Fibroblast of the aortic adventitia (primary cell): ENCODE measurements around a stretch of chr5.

DNA sequence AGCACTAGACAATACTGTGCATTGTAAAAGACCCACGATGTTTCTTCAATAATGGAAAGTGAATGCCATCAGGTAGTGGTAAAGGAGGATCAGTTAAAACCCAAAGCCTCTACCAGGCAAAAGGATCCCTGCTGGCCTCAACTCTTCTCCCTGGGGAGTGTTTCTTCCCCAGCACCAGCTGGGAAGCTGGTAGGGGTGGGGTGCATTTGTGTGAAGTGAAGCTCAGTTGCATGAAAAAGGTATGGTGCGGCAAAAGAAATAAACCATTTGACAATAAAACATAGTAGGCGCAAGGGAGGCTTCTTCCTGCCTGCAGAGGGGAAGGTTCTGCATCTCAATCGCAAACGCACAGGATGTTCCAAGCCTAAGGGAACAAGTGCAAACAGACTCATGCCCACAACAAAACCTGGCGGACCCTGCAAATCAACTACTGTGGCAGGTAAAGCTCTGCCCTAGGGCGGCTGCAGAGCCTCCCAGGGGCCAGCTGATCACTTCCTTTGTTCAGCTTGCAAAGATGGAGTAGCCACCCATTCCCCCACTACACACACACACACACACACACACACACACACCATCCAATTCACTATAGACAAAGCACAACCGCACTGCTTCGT lies 57.9 kb downstream of the DPYSL3 start:
- CAGE, long polyA plus RNA = no peak

- CAGE, long polyA plus RNA = no peak
These were observed 8.6 kb upstream of the JAKMIP2 start for GRCh38 chr5:147791081-147791540.

- CAGE, long polyA plus RNA = no peak
These were observed 22.5 kb upstream of the JAKMIP2 start for GRCh38 chr5:147804930-147805532.

- CAGE, long polyA plus RNA = no peak
These were observed 7.5 kb upstream of the SCGB3A2 start for GRCh38 chr5:147870925-147871580.

GRCh38 chr5:148090423-148091396 lies 26.9 kb downstream of the SPINK5 start:
- CAGE, long polyA plus RNA = no peak

- CAGE, long polyA plus RNA = no peak
These were observed 7.9 kb upstream of the MARCOL start for GRCh38 chr5:148230517-148230826.

DNA sequence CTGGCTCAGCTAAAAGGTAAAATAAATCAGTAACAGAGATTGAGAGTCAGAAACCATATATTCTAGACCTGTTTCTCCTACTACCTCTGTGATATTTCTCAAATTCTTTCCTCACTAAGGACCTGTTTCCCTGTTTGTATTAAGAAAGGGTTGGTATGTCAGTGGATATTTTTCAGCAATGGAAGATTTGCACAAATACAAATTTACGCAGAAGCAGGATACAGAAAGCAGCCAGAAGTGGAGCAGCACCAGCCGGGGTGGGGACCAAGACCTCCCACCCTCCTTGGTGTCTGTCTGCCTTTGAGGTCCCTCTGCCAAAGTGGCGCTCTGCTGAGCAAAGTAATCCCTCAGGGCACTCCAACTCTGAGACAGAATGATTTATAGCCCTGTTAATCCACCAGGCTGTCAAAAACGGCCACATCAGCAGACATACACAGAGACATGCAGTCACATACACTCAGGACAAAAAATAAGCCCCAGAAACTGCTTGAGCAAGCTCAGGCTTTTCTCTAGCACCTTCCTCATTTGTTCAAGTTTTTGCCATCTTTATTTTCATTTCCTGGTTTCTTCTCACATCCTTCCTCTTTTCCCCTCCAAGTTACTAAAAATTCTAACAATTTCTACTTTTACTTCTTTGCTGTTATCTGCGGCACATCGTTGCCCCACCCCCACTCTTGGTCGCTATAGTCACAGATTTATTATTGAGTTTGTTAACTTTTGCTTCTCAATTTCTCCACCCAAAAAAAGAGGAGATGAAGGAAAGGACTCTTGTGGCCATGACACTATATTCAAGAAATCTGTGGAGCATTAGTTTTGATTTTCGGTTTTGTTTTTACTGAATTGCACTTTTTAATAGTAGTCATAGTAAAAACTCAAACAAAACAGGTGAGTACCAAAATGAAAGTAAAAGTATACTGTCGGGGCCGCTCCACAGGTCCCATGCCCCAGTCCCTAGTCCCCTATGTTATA lies 17.5 kb upstream of the ADRB2 start:
- CAGE, long polyA plus RNA = no peak

- CAGE, long polyA plus RNA = no peak
These were observed 10.3 kb downstream of the ADRB2 start for GRCh38 chr5:148836618-148837228.

DNA sequence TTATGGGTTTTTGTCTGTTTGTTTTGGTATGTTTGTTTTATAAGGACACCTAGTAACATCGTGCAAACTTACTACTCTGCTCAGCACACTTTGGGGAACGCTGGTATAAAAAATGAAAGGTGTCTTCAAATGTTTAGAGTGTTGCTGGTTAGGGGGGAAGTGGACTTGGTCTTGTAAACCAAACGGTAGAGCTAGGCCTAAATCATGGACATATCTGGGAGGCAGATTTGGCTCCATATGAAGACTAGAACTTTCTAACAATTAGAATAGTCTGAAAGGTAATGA lies 15.3 kb downstream of the ADRB2 start:
- CAGE, long polyA plus RNA = no peak

GRCh38 chr5:148848202-148848998 lies 22.0 kb downstream of the ADRB2 start:
- CAGE, long polyA plus RNA = no peak

GRCh38 chr5:149001785-149002648 lies 60.8 kb downstream of the SH3TC2 start:
- CAGE, long polyA plus RNA = no peak

GRCh38 chr5:149135391-149135839 lies 5.9 kb upstream of the ABLIM3 start:
- CAGE, long polyA plus RNA = no peak

- CAGE, long polyA plus RNA = no peak
These were observed 496 bp upstream of the AFAP1L1 start for GRCh38 chr5:149271276-149271450.

DNA sequence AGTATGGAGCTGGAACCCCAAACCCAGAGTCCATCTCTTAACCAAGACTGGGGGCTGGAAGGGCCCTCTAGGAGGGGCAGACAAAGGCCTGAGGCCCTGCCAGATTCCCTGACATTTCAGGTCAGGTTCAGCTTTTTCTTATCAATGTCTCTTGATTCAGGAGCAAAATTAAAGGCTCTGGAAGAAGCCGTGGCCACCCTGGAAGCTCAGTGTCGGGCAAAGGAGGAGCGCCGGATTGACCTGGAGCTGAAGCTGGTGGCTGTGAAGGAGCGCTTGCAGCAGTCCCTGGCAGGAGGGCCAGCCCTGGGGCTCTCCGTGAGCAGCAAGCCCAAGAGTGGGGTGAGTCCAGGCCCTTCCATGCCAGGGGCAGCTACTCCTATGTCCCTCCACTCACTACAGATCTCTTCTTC lies 12.8 kb upstream of the GRPEL2 start:
- CAGE, long polyA plus RNA = no peak

DNA sequence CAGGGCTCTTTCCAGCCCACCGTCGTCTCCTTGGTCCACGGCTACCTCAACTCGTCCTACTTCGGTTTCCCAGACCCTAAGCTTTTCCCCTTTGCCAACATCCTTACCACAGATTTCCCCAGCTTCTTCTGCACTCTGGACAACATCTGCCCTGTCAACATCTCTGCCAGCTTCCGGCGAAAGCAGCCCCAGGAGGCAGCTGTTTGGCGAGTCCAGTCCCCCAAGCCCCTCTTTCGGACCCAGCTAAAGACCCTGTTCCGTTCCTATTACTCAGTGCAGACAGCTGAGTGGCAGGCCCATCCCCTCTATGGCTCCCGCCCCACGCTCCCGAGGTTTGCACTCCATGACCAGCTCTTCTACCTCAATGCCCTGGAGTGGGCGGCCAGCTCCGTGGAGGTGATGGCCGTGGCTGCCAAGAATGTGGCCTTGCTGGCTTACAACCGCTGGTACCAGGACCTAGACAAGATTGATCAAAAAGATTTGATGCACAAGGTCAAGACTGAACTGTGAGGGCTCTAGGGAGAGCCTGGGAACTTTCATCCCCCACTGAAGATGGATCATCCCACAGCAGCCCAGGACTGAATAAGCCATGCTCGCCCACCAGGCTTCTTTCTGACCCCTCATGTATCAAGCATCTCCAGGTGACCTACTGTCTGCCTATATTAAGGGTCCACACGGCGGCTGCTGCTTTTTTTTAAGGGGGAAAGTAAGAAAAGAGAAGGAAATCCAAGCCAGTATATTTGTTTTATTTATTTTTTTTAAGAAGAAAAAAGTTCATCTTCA lies 10.5 kb downstream of the PCYOX1L start:
- CAGE, long polyA plus RNA = no peak

DNA sequence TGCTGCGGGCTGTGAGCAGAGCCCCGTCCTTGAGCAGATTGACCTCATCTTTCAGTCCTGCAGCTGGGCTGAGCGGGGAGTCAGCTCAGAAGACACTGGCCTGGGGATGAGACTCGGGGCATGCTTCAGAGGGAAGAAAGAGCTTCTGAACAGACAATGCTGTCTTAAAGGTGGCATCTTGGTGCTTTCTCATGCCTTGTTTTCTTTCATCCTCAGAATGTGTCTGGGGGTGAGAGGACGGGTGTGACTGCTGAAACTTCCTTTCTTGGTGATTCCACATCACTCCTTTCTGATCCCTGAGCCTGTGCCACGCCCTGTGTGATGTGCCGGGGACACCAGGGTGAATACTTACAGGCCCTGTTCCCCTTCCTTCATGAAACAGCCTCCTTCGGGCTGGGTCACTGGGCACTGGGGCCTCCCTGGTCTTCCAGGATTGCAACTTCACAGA lies 43.9 kb upstream of the IL17B start:
- CAGE, long polyA plus RNA = no peak

DNA sequence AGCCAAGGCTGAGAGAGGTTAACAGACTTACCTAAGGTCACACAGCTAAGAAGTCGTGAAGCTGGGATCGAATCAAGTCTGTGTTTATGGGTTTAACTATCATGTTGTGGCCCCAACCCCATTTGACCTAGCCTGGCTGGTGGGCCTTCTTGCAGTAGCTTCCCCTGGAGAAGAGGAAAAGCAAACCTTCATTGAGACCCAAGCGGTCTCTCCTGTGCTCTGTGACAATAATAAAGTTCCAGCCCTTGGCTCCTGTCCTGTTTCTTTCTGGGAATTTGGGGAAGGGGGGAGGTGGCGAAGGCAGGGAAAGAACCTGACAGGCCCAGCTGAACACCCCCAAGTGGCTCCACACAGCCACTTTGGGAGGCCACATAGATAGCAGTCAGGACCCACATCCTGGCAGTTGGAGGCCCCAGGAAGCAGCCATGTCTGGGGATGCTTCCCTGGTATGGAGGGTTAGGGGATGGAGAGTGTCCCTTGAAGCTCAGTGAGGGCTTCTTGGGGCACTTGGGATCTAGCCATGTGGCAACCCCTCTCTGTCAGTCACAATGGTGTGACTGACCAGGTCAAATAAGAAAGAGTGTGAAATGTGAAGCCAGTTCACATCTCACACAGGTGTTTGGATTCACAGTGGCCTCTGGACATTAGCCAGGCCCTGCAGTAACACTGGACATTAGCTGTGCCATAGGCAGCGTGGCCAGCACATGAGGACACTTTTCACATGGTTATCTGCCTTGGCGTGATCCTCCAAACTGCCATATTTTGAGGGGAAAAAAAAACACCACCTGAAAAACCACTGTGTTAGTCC lies 53.7 kb upstream of the IL17B start:
- CAGE, long polyA plus RNA = no peak

GRCh38 chr5:149445623-149446481 lies 66.8 kb upstream of the IL17B start:
- CAGE, long polyA plus RNA = no peak

DNA sequence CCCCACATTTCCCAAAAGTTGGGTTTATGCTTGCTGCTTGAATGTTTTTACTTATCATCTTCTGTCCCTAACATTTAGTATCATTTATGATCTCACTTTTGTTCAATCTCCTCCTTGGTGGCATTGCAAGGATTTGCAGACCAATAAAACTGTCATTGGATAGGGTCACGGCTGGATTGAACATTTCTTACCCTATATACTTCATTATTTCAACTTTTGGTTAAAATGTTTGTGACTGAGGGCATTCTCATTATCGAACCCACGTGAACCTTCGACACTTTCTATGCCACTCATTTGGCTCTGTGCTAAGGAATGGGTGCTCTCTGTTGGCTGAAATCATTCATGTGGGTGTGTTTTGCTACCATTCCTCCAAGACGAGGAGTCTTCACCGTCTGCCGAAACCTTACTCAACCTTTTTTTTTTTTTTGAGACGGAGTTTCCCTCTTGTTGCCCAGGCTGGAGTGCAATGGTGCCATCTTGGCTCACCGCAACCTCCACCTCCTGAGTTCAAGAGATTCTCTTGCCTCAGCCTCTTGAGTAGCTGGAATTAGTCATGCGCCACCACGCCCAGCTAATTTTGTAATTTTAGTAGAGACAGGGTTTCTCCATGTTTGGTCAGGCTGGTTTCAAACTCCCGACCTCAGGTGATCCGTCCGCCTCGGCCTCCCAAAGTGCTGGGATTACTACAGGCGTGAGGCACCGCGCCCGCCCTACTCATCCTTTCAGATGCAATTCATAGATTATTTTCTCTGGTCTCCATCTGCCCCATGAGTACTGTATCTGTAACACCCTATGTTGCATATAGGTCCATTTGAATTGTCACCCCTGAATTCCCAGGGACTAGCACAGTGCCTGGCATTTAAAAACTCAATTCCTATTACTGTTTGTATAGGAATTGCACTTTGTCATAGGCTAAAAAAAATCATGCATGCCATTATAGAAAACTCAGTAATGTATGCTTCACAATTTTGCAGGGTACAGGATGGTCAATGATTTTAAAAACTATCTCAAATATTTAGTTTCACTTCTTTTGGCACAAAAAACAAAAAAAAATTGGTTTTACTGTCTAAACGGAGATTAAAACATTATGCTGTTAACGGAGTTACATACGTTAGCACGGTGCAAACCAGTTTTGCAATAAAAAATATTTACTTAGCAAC lies 62.3 kb downstream of the CSNK1A1 start:
- CAGE, long polyA plus RNA = no peak

DNA sequence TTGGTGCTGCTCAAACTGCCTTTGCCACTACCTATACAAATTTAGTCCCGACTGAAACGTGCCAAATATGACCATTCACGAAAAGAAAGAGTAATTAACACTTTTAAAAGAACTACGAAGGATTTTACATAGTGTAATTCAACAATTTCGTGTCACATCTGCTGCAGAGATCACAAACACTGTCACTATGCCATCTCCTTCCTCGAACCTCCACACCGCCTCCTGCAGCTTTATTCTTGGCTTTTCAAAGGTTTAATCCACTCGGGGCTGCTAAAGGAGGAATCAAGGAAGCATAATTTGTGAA lies 2.0 kb downstream of the CSNK1A1 start:
- CAGE, long polyA plus RNA = no peak